ENCODE measurements around a stretch of chr21.

- RRBS = no CpG with 5 or more reads among the region's 9 CpGs
CAGE:
- cytosol, long polyA plus RNA = no peak
- long polyA plus RNA = no peak
- nucleus, long polyA plus RNA = no peak
These were observed 199.3 kb downstream of the DYRK1A start for GRCh38 chr21:37565702-37566405.

- RRBS = no CpG with 5 or more reads among the region's 6 CpGs
CAGE:
- cytosol, long polyA plus RNA = no peak
- long polyA plus RNA = no peak
- nucleus, long polyA plus RNA = no peak
These were observed 46.5 kb downstream of the KCNJ15 start for GRCh38 chr21:38303162-38303762.

DNA sequence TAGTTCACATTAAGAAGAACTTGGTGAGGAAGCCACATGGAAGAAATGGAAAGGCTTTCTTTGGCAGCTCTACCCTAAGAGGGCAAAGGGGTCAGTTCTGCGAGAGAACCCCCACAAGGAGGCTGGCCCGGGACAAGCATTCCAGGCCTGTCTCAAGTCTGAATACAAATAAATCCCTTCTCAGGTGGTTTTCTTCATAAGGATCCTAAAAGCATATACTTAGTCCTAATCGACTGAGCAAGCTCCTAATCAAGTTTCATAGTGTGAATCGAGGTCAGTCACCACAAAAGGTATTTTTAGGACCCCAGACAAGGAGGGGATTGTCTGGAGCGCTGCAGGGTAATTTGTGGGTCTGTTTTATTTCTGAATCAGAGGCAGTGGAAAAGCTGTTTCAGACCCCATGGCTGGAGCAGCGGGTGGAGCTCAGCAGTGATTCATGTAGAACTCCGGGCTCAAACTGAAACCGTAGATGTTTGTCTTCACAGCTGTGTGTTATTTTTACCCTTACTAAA lies 63.2 kb downstream of the ERG start:
- RRBS = no CpG with 5 or more reads among the region's 8 CpGs
CAGE:
- cytosol, long polyA plus RNA = no peak
- long polyA plus RNA = no peak
- nucleus, long polyA plus RNA = no peak

DNA sequence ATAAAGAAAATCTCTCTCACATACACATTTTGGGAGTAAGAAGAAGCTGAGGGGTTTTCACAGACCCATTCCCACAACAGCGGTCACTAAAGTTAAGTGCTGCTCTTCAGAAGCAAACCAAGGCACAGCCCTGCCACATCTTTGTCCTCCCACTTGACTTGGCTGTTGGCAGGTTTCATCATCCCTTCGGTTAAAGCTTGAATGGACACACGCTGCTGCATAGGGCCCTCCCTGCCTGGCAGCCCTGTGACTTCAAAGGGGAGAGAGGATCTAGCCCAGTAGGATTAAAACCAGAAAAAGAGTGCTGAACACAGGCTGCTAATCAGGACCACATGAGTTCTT lies 49.7 kb downstream of the ERG start:
- RRBS = no CpG with 5 or more reads among the region's 3 CpGs
CAGE:
- cytosol, long polyA plus RNA = no peak
- long polyA plus RNA = no peak
- nucleus, long polyA plus RNA = no peak

- RRBS = no CpG with 5 or more reads among the region's 37 CpGs
CAGE:
- cytosol, long polyA plus RNA = no peak
- long polyA plus RNA = no peak
- nucleus, long polyA plus RNA = no peak
These were observed 144.5 kb upstream of the ETS2 start for GRCh38 chr21:38661242-38661594.

GRCh38 chr21:38790011-38790376 lies 15.7 kb upstream of the ETS2 start:
- RRBS = no CpG with 5 or more reads among the region's 7 CpGs
CAGE:
- cytosol, long polyA plus RNA = no peak
- long polyA plus RNA = no peak
- nucleus, long polyA plus RNA = no peak

- RRBS = no CpG with 5 or more reads among the region's 12 CpGs
CAGE:
- cytosol, long polyA plus RNA = no peak
- long polyA plus RNA = no peak
- nucleus, long polyA plus RNA = no peak
These were observed 2.8 kb upstream of the ETS2 start for GRCh38 chr21:38802592-38803633.

DNA sequence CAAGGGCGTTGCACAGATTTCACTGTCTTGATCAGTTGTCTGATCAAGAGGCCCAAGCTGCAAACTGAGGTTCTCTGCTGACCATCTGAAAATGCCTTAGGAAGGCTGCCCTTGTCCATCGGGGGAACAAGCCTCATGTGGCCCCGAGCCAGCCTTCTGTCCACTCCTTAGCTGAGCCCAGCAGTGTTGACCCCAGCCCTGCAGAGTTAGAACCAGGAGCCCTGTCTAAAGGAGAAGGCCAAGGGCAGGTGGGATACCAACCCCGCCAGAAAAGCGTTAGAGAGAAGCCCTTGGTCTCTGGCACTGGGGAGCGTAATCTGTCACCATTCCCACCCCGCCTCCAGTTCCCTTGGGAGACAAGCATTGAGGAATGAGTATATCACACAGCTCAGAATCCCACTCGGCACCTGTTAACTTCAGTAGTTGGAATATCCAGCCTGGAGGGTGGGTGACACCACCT lies 16.2 kb downstream of the ETS2 start:
- RRBS = no CpG with 5 or more reads among the region's 8 CpGs
CAGE:
- cytosol, long polyA plus RNA = no peak
- long polyA plus RNA = no peak
- nucleus, long polyA plus RNA = no peak

DNA sequence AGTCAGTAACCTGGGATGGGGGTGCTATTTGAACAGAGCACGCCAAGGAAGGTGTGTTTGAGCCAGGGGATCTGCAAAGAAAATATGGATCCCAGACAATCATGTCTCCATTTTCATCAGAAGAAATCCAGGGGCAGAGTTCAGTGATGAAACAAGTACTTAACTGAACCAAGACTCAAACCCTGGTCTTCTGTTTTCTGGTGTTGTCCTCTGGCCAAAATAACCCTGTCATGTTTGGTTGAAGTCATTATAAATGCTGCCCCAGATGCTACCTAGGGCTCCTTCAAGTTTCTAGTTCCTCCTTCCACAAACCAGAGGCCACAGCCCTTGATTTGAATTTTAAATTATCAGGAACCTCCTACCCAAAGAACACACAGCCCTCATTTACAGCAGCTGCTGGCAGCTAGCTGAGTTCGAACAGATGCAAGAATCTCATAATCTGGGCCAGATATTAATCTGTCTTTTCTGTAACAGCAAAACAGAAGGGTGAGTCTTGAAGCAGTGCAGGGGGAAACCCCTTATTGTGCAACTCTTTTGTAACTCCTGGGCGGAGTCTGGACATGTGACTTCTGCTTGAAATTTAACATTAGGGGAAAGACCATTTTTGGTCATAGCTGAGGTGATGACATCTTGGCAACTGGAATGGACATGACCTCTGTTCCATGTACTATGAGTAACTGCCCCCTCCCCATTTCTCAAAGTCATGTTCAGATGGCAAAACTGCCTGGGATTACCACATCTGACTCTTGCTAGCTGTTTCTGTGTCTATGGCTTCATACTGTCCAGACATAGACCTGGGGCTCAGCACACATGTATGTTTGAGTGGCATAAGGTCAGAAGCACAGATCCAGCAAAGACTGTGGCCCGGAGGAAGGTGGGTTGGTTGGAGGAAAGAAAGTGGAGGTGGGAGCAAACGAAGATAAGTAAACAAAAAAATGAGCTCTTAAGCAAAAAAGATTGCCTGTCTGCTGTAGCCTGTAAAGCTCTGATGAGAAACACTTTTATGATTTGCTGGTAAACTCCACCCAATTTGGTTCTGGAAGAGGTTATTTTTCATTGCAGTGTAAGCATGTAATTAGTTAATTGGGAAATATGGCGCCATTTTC lies 25.8 kb downstream of the ETS2 start:
- RRBS = no CpG with 5 or more reads among the region's 6 CpGs
CAGE:
- cytosol, long polyA plus RNA = no peak
- long polyA plus RNA = no peak
- nucleus, long polyA plus RNA = no peak

GRCh38 chr21:38897411-38897915 lies 91.7 kb downstream of the ETS2 start:
- RRBS = no CpG with 5 or more reads among the region's 2 CpGs
CAGE:
- cytosol, long polyA plus RNA = no peak
- long polyA plus RNA = no peak
- nucleus, long polyA plus RNA = no peak

DNA sequence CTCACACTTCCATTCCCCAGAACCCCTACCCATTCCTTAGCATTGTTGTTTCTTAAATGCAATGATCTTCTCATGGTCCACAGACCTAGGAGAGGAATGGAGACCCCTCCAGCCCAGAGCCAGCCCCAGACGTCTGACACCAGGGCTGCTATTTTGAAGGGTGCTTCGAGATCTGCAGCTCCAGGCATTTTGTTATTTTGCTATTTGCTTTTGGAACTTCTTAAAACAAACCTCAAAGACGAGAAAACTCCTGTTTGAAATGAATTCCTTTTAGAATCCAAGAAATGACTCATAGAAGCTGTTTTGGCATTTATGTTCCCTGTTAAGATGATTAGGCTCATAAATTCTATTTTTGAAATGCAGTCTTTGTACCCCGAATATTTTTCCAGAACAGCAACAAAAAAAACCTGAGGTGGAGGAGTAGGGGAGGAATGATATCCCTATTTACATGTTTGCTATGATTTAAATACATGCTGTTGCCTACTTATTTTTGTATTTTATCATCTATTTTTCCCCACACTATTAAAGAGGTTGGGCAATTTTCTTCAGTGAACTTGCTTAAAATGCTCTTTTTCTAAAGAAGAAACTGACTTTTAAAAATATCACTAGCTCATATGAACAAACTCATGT lies 115.4 kb downstream of the ETS2 start:
- RRBS = no CpG with 5 or more reads among the region's 4 CpGs
CAGE:
- cytosol, long polyA plus RNA = no peak
- long polyA plus RNA = no peak
- nucleus, long polyA plus RNA = no peak

- RRBS = no CpG with 5 or more reads among the region's 4 CpGs
CAGE:
- cytosol, long polyA plus RNA = no peak
- long polyA plus RNA = no peak
- nucleus, long polyA plus RNA = no peak
These were observed 143.1 kb downstream of the ETS2 start for GRCh38 chr21:38948608-38949351.

- RRBS = no CpG with 5 or more reads among the region's 6 CpGs
CAGE:
- cytosol, long polyA plus RNA = no peak
- long polyA plus RNA = no peak
- nucleus, long polyA plus RNA = no peak
These were observed 186.0 kb downstream of the PSMG1 start for GRCh38 chr21:38997141-38997773.

DNA sequence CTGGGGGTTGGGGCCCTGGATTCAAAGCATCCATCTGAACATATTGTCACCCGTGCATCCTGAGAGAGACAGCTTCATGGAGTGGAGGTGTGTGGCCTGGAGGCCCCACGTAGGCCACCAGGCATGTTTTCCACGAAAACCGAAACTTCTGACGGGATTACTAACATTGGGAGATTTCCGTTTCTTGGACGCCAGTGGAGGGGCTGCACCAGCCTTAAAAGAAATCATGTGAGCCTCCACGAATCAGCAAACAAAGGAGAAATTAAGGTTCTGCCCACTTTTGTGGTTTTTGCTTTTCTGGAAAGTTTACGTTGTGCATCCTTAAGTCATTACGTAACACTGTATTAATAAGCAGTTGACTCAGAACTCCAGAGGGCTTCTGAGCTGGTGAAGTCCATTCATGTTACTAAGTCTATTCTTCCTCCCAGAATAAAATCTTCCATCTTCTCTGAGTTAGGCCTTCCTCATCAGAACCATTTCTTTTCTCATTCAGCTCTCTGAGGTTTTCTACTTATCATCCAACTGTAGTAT lies 168.5 kb downstream of the PSMG1 start:
- RRBS = no CpG with 5 or more reads among the region's 10 CpGs
CAGE:
- cytosol, long polyA plus RNA = no peak
- long polyA plus RNA = no peak
- nucleus, long polyA plus RNA = no peak

DNA sequence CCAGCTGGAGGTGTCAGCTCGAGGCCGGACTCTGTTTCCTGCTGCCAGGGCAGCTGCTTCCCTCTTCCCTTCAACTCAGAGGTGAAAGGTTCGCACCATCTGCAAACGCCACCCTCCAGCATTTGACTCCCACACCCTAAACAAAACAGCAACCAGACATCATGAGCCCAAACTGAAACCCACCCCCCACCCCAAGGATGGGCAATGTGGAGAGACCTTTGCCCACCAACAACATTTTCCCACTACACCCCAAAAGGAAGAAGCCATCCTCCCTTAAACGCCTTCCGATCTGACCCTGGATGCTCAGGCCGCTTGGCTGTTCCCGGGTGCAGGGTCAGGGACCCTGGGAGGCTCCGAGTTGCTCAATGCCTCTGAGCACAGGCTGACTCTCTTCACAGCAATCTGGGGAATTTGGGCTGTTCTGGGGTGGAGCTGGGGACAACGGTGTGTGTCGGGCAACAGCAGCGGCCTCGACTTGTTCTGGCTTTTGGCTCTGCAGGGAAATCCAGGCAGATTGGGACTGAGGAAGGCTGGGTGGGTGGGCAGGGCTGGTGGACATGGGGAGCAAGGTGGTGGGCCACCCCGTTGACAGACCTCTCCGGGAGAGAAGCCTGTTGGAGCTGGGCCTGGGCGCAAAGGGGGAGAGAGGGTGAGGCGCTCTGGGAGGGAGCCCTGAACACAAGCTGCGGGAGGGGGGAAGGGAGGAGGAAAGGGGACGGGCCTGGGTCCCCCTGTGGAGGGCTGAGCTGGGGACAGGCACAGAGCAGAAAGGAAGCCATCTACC lies 162.1 kb downstream of the PSMG1 start:
- RRBS = no CpG with 5 or more reads among the region's 19 CpGs
CAGE:
- cytosol, long polyA plus RNA = no peak
- long polyA plus RNA = no peak
- nucleus, long polyA plus RNA = no peak

GRCh38 chr21:39086870-39087680 lies 96.2 kb downstream of the PSMG1 start:
- RRBS = 95% methylated on average over 8 of the region's 20 CpGs
CAGE:
- cytosol, long polyA plus RNA = no peak
- long polyA plus RNA = no peak
- nucleus, long polyA plus RNA = no peak

DNA sequence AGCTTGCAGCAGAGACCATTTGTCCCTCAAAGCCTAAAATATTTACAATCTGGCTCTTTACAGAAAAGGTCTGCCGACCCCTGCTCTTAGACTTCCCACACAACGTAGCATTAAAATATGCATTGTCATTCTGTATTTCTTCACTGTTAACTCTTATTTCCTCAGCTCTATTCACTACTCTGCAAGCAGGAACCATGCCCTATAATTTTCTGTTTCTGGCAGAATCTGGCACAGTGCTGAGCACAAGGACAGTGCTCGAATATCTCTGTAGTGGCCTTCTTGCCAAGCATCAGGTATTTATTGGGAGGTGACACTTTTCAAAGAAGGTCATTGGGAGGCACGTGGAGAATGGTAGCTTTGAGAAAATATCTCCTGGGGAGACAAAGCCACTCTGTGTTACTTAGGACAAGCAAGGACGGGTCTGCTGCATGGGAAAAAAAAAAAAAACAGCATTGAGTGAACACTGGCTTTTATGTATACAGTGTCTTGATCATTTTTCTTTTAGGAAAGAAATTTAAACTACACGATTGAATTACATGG lies 77.9 kb downstream of the PSMG1 start:
- RRBS = no CpG with 5 or more reads among the region's 6 CpGs
CAGE:
- cytosol, long polyA plus RNA = no peak
- long polyA plus RNA = no peak
- nucleus, long polyA plus RNA = no peak

- RRBS = no CpG with 5 or more reads among the region's 1 CpG
CAGE:
- cytosol, long polyA plus RNA = no peak
- long polyA plus RNA = no peak
- nucleus, long polyA plus RNA = no peak
These were observed 18.0 kb downstream of the PSMG1 start for GRCh38 chr21:39165291-39165559.

GRCh38 chr21:39187010-39187699 lies 3.9 kb upstream of the PSMG1 start:
- RRBS = no CpG with 5 or more reads among the region's 6 CpGs
CAGE:
- cytosol, long polyA plus RNA = no peak
- long polyA plus RNA = no peak
- nucleus, long polyA plus RNA = no peak

GRCh38 chr21:39258371-39259111 lies 54.9 kb downstream of the BRWD1 start:
- RRBS = no CpG with 5 or more reads among the region's 7 CpGs
CAGE:
- cytosol, long polyA plus RNA = no peak
- long polyA plus RNA = no peak
- nucleus, long polyA plus RNA = start-site peak on the minus strand at chr21:39258415-39258988, 30 and 26 reads in 2 replicates